ENCODE measurements around a stretch of chr12.

GRCh38 chr12:113389968-113390681, 13.6 kb downstream of the SDS start:
- RRBS: no CpG with 5 or more reads among the region's 4 CpGs

DNA sequence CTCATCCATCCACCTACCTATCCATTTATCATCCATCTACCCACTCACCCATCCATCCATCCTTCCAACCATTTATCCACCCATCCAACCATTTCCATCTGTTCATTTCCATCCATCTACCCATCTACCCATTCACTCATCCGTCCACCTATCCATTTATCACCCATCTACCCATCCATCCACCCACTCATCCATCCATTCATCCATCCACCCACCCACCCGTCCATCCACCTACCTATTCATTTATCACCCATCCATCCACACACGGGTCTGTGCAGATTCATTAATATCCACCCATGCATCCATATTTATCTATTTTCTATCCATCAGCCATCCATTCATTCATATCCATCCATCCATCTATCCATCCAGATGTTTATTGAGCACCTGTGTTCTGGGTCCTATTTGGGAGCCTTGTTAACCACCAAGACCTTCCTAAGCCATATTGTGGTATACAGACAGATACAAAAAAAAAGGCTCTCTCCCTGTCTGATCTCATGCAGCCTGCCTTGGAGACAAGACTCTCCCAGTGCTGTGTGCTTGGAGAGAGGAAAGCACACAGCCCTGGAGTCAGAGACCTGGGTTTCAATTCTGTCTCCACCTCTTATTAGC, 12.9 kb downstream of the SDS start:
- RRBS: no CpG with 5 or more reads among the region's 3 CpGs

DNA sequence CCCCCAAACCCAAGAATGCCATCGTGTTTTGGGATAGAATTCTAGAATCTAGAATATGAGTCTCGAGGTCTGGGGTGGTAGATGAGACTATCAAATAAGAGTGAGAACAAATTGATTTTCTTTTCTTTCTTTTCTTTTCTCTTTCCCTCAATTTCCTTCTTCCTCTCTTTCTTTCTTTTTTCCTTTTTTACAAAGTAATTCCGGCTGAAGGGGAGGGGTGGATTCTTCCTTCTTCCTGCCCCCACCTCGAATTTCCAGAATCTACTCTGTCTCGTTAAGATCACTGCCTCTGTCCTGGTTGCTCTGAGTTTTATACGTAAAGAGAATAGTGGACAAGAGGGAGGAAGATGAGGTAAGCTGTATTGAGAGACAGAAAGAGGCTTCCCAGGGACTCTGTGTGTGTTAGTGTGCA, 70.8 kb downstream of the TBX5 start:
- RRBS: no CpG with 5 or more reads among the region's 6 CpGs

GRCh38 chr12:114395659-114396379, 10.1 kb downstream of the TBX5 start:
- RRBS: 9% methylated on average over 27 of the region's 55 CpGs

GRCh38 chr12:114413459-114414170, 7.7 kb upstream of the TBX5 start:
- RRBS: 1% methylated on average over 4 of the region's 17 CpGs

GRCh38 chr12:114611341-114611818, 72.6 kb downstream of the TBX3 start:
- RRBS: no CpG with 5 or more reads among the region's 5 CpGs

GRCh38 chr12:114678470-114679538, 5.2 kb downstream of the TBX3 start:
- RRBS: no CpG with 5 or more reads among the region's 6 CpGs

- RRBS: 6% methylated on average over 22 of the region's 84 CpGs
Observed at GRCh38 chr12:114684230-114685146, 513 bp upstream of the TBX3 start.

DNA sequence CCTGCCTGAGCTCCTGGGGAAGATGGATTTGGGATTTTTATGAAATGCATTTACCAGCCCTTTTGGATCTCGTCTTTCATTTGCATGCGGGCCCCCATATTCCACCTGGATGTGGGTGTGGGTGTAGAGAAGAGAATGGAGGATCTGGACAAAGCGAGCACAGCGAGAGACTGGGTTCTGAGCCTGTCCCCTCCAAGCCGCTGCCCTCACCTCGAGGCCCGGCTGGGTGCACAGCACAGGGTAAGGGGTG, 1.1 kb upstream of the TBX3 start:
- RRBS: no CpG with 5 or more reads among the region's 7 CpGs

DNA sequence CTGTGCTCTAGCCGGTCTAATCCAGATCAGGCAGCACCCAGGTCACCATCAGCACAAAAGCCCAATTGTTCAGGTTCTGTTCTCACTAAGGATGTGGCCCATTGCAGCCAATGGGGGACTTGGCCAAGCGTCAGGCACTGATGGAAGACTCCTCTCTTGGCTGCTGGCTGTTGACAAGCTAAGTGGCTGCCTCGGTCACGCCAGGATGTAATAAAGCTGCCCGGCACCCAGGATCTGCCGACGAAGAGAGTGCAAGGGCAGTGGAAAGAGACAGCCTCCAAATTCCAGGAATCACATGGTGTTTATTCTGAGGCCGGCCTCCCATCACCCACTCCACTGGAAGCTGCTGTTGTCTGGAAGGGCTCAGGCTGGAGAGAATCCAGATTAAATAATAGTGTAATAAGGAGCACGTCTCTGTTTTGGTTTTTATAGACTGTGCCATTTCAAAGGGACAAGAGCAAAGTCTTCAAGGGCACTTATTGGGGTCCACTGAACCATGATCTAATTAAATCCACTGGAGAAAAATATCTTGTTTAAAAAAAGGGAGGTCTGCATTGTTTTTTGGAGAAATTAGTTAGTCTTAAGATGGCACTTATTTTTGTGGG, 451.9 kb upstream of the TBX3 start:
- RRBS: 50% methylated on average over 3 of the region's 9 CpGs

GRCh38 chr12:115335708-115336135, 651.7 kb upstream of the TBX3 start:
- RRBS: no CpG with 5 or more reads among the region's 8 CpGs

GRCh38 chr12:115598830-115600074, 678.2 kb downstream of the MED13L start:
- RRBS: no CpG with 5 or more reads among the region's 49 CpGs

GRCh38 chr12:115660412-115660985, 617.0 kb downstream of the MED13L start:
- RRBS: no CpG with 5 or more reads among the region's 10 CpGs

GRCh38 chr12:115871571-115872212, 405.8 kb downstream of the MED13L start:
- RRBS: no CpG with 5 or more reads among the region's 3 CpGs

DNA sequence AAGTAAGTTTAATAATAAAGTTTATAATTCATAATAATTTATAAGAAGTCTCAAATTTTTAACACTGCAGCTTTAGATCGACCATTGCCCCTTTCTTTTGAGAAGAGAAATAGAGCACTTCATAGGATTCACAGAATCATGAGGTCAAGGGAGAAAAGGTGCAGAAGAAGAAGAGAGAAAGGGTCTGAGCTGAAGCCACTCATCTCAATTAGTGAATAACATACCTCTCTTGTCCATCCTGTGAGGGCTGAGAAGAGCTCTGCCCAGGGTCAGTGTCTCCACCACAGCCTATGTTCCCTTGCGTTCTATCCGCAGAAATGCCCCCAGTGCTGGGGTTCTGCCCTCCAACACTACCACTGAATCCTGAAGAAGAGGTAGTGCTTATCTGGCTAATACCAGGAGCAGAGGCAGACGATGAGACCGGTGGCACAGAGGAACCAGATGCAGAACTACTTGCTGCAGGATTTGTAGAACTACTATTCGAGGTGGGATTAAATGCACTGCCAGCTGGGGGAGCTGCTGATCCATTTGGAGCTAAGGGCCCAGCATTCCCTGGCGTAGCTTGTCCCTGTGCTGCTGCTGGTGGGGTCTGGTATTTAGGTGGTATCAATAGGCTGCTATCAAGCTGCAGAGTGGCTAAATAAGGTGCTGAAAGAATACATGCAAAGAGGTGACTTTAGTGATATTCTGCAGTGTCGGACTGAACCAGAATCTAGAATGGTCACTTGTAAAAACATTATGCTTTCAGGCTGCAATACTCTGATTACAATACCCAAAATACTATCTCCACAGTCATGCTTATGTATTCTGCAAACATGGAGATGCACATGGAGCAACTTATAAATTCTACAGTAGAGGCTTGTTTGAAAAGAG, 294.4 kb downstream of the MED13L start:
- RRBS: no CpG with 5 or more reads among the region's 8 CpGs

DNA sequence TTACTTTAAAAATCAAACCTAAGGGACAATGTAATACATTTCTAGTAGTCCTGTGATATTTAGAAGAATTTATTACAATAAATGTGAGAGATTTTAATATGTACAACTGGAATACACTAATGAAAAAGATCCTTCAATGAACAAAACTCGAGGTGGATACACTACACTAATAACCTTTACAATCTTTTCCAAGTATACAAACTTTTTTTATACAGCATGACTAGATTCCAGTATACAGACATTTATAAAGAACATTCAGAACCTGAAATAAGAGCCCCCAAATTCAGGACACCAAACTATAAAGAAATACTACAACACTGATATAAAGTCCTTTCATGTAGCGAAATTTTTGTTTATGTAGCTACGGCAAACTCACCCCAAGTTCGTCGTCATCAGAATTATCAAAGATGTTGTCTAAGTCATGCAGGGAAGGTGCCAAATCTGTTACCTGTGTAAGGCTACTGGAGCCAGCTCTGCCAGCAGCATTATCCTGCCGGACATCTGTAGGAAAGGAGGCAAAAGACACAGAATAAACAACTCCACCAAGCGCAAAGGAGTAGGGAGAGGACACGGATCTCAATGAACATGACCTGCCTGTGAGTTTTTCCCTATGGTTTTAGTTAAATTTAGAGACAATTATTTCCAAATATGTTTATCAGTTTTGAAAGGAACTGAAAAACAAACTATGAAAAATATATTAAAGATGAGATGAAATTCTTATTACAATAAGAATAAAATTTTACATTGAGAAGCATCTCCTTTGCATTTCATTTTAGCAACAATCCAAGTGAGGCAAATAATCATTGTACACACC, 271.8 kb downstream of the MED13L start:
- RRBS: no CpG with 5 or more reads among the region's 8 CpGs

GRCh38 chr12:116078717-116079416, 198.6 kb downstream of the MED13L start:
- RRBS: no CpG with 5 or more reads among the region's 2 CpGs

GRCh38 chr12:116152070-116152654, 125.3 kb downstream of the MED13L start:
- RRBS: no CpG with 5 or more reads among the region's 5 CpGs

GRCh38 chr12:116202107-116203444, 74.9 kb downstream of the MED13L start:
- RRBS: no CpG with 5 or more reads among the region's 9 CpGs

- RRBS: no CpG with 5 or more reads among the region's 5 CpGs
Observed at GRCh38 chr12:116223868-116224643, 53.4 kb downstream of the MED13L start.

Data from GM19239 (cell line).